ENCODE measurements around the genes MACO1 and CNKSR1.

DNA sequence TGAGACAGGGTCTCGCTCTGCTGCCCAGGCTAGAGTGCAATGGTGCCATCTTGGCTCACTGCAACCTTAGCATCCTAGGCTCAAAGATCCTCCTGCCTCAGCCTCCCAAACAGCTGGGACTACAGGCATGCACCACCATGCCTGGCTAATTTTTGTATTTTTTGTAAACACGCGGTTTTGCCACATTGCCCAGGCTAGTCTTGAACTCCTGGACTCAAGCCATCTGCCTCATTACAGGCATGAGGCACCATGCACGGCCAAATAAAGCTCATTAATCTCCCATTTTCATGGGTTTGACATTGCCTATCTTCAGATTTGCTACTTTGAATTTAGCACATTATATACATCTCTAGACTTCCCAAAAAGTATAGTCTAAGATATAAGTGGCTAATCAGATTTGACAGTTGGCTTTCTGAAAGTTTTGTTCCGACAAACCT, 2.5 kb downstream of the RSRP1 start:
- PRO-cap: no peak
- RAMPAGE, long total RNA, 2 experiments: no peak in any of the 2 experiments

GRCh38 chr1:25247586-25248524, 601 bp upstream of the RSRP1 start:
- PRO-cap: bidirectional peak, plus-strand start at chr1:25247725, minus-strand start at chr1:25247454
- RAMPAGE, long total RNA, 2 experiments: no peak in any of the 2 experiments

DNA sequence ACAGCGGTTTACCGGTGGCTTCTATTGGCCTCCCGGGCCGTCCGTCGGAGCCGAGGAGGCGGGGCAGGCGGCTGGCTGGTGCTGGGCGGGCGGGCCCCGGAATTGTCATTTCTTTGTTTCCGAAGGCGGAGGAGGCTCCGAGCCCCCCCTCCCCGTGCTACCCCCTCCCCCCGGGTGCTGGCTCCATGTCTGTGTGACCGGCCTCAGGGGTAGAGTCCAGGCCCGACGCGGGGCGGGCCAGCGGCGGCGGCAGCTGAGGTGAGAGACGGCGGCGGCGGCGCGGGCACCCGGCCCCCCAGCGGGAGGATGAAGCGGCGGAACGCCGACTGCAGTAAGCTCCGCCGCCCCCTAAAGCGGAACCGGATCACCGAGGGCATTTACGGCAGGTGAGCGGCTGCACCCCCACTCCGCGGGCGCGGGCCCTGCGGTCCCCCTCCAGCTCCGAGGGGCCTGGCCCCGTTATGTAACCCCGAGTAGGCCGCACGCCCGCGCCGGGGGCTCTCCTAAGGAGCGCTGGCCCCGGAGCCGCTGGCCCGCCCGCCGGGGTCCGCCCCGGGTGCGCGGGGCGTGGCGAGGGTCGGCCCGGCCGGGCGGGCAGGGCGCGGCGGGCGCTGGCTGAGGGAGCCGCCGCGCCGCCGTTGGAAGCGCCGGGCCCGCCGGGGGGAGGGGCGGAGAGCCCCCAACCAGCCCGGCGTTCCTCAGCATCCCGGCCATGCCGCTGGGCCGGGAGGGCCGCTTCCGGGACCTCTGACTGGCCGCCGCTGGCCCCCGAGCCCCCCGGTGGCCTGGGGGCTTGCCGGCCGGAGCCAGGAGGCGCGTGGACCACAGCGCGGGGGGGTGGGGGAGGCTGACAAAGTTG, at the start of gene MACO1:
Gene MACO1 (plus strand): TSS at position 105 of the 859 bp plus-strand sequence.
- PRO-cap: bidirectional peak, plus-strand start at position 116 of the sequence, minus-strand start at position 350 of the sequence
- RAMPAGE, long total RNA, 2 experiments: start-site peak on the plus strand in 1 of 2 experiments, centred at position 248 of the sequence, 29 reads per replicate

DNA sequence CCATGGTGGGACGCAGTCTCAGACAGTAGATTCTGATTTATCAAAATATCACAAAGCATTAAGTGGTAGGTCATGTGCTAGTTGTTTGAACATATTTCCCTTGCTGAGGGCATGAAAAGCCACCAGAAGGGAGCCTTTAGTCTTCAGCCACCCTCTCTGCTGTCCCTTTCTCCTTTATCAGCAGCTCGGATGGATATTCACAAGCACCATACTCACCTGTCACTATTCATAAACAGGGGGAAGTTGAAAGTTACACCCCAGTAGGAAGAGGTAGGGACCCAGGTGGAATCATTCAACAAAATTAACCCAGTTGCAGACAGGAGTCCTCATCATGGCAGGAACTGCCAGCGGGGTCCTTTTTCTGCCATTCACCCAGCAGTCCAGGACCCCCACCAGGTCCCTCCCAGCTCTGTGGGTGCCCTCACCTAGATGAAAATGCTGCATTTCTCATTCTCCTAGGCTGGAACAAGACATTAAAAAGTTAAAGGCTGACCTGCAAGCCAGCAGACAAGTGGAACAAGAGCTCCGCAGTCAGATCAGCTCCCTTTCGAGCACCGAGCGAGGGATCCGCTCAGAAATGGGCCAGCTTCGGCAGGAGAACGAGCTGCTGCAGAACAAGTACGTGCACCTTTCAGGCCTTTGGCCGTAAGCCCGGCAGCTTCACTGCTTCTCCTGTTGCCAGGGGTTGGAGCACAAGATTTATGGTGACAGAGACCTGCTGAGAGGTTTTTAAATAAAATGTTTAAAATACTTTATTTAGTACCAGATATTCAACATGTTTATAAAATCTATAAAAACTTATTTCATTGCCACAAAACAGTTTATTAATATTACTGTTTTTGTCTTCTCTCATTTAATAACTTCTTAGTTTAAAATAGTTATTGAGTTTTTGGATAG, 53.2 kb downstream of the MACO1 start:
- PRO-cap: no peak
- RAMPAGE, long total RNA, 2 experiments: start-site peak on the plus strand in 1 of 2 experiments, centred at positions 264 to 524 of the sequence, 7 to 12 reads per replicate

DNA sequence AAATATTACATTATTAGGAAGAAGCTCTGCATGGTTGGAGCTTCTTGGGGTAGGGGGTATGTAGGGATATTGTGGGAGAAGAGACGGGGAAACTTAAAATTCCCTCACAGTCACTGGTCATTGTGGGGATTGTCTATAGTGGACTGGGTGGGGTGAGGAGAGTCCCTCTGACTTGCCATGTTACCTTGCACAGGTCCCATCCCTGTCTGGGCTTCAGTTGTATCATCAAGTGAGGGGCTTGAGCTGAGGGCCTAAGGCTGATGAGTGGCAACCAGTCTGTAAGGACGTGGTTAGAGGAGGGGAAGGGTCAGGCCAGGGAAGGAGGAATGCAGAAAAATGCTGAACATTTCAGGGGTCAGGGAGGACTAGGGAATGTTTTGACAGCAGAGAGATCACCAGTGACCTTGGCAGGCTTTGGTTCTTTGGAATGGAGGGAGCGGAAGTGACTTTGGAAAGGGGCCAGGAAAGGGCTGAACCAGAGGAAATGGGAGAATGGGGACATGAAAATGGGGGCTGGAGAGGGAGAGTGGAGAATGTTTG, 7.2 kb downstream of the LDLRAP1 start:
- PRO-cap: no peak
- RAMPAGE, long total RNA, 2 experiments: no peak in any of the 2 experiments

- PRO-cap: no peak
- RAMPAGE, long total RNA, 2 experiments: no peak in any of the 2 experiments
Observed at GRCh38 chr1:25642516-25643054, 26.0 kb downstream of the MAN1C1 start.

GRCh38 chr1:25699381-25699969, 82.9 kb downstream of the MAN1C1 start:
- PRO-cap: no peak
- RAMPAGE, long total RNA, 2 experiments: no peak in any of the 2 experiments

- PRO-cap: no peak
- RAMPAGE, long total RNA, 2 experiments: no peak in any of the 2 experiments
Observed at GRCh38 chr1:25743992-25744630, 55.9 kb upstream of the SELENON start.

DNA sequence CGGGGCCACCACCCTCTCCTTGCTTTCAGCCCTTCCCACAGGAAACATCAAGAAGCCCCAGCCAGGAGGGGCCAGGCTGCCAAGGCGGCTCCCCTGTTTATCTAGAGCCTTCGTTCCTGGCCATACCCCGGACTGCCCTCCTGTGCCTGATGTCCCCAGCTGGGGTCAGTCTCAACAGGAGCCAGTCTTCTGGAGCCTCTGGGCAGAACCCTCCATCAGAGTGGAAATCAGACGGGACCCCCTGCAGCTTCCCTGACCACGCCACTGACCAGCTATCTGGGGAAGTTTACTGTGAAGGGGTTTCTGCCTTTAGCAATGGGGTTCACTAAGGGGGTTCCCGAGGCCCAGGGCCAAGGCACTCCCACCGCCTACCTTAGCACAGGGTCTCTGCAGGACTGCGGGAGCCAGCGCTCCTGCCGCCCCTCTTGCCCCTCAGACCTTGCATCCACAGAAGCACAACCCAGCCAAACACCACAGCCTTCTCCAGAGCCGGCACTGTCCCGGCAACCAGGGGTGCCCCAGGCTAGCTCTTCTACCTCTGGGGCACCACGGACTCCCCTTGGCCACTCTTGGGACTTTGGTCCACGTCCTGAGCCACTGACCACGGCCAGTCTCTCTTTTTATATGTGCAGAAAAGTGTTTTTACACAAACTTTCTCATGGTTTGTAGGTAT, 3.5 kb upstream of the MTFR1L start:
- PRO-cap: no peak
- RAMPAGE, long total RNA, 2 experiments: start-site peak on the plus strand in 1 of 2 experiments, centred at position 282 of the sequence, 21 reads per replicate

DNA sequence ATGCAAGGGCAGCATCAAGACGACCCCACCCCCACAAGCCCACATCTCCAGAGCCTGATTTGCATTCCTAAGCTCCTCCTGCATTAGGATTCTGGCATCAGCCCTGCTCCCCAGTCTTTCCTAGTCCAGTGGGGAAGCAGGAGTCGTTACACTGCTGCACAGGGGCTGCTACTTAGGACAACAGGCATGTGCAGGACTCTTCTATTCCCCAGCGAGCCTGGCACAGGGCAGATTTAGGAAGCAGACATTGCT, 7.9 kb downstream of the PAQR7 start:
- PRO-cap: no peak
- RAMPAGE, long total RNA, 2 experiments: no peak in any of the 2 experiments

GRCh38 chr1:25904854-25905327, 1.3 kb downstream of the STMN1 start:
- PRO-cap: no peak
- RAMPAGE, long total RNA, 2 experiments: no peak in any of the 2 experiments

DNA sequence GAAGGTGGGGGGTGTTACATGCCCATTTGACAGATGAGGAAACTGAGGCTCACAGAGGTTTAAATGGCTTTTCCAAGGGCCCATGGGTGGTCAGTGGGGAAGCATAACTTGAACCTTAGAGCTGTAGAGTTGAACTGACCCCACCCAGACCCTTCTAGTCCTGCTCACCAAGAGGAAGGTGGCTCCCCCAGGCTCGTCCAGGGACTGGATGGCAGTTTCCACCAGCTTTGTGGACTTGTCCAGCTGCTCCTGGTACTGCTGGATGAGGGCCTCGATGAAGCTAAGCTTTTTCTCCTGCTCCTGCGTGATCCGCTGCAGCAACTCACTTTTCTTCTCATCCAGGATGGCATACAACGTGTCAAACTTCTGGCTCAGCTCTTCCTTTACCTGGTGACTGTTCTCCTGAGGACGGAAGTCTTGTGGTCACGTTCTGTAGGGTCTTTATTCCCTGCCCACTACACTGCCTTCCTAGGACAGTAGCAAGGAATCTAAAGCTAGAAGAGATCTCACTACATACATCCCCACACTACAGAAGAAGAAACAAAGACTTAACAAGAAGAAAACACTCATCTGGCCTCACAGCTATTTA, 9.1 kb downstream of the TRIM63 start:
- PRO-cap: no peak
- RAMPAGE, long total RNA, 2 experiments: no peak in any of the 2 experiments

GRCh38 chr1:26060155-26060464, 7.3 kb downstream of the TRIM63 start:
- PRO-cap: no peak
- RAMPAGE, long total RNA, 2 experiments: no peak in any of the 2 experiments

DNA sequence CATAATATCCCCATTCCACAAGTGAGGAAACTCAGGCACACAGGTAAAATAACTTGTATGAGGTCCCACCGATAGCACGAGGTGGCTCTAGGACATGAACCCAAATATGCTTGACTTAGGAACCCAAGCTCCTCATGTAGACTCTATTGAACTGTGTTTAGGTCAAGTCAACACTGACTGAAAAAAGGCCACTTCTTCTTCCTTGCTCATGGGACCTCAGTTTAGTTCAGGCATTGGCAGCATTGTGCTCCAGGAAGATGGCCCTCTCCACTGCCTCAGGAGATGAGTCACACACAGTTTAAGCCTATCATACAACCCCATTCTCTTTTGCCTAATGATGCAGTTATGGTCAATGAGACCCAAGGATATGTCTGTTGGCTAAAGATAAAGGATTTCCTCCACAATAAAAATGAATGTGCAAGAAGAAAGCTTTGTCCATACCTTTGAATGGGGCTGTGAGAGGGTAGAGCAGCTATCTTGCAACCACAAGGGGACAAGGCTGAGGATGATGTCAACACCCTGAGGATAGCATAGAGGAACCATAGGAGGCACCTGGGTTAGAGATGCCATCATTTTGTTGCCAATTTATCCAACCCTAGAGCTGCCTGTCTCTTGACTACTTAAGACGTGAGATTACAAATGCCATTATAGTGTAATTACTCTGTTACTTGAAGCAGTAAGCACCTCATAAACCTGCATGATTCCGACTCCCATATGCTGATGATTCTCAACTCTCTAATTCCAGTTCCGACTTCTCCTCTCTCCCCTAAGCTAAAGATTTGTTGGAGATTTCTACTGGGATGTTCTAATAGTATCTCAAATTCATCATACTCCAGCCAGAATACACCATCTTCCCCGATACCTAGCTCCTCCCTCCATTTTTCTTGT, 3.0 kb upstream of the TRIM63 start:
- PRO-cap: no peak
- RAMPAGE, long total RNA, 2 experiments: no peak in any of the 2 experiments

DNA sequence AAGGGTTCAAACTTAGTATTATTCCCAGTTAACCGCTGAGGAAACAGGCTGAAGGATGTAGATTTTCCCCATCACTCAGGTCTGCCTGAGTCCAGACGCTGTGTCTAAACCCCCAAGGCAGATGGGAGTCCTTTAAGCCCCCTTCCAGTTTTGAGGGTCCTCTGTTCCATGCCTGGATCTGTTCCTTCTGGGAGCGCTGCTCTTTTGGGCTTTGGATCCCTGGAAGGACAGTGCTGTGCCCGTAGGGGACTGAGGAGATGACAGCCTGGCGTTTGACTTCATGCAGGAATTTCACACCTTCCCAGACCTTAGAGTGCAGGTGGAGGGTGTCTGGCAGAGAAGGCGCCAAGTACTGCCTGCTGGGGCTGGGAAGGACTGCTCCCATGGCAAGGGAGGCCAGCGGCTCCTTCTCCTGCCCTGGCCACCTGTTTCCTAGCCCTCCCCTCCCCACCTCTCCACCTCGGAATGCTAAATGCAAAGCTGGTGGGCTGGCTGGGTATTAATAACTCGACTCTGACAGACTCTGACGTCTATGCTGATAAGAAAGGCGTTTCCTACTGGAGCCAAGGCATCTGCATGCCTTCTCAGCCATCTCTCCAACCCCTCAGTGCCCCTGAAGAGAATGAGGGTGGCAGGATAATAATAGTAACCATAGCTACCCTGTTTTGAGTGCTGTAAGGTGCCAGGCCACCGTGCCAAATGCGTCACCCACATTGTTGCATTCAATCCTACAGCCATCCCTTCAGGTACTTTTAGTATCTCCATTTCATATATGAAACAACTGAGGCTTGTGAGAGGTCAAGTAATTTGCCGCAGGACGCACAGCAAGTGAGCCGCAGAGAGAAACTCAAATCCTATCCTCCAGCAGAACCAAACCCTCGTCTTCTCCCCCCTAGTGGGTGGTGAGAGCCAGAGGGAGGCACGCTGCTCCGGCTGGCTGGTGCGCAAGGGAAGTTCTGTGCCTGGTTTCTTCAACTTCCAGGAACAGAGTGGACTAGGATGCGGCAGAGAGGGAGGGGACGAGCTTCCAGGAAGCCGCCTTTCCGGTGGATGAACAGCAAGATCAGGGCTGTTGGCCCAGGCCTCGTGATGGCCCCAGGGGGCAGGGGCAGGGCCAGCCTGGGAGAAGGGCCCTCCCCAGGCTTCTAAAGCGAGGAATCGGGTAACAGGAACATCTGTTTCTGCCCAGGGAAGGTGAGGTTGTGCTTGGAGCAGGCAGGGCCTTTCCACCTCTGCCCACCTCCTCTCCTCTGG, 17.3 kb upstream of the PDIK1L start:
- PRO-cap: unidirectional peak, minus-strand start at position 427 of the sequence; unidirectional peak, minus-strand start at position 609 of the sequence; bidirectional peak, plus-strand start at position 981 of the sequence, minus-strand start at position 886 of the sequence
- RAMPAGE, long total RNA, 2 experiments: no peak in any of the 2 experiments

DNA sequence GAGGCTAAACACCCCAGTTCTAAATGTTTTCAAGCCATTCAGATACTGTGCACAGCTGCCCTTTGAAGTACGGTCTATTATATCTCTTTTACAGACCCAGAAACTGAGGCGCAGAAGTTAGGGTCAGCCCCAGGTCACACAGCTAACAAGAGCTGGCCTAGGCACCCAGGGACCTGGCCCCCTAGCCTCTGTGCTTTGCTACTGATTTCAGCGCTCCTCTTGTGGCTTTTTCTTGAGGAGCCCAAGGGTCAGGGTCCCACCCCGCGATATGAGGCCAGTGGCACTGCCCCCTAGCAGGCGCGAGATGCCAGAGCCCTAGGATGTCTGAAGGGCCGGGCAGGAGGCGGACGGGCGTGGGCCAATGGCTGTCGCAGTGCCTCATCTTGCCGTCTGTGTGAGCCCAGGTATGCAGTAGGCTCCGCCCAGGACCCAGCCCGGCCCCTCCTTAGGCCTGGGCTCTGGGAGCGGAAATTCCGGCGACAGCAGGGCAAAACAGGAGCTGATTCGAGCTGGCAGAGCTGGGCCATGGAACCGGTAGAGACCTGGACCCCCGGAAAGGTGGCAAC, at the start of gene CNKSR1:
Gene CNKSR1 (plus strand): TSS at position 469 of the 566 bp plus-strand sequence.
- PRO-cap: bidirectional peak, plus-strand start at position 469 of the sequence, minus-strand start at position 392 of the sequence
- RAMPAGE, long total RNA, 2 experiments: start-site peak on the plus strand in 1 of 2 experiments, centred at position 469 of the sequence, 26 reads per replicate

DNA sequence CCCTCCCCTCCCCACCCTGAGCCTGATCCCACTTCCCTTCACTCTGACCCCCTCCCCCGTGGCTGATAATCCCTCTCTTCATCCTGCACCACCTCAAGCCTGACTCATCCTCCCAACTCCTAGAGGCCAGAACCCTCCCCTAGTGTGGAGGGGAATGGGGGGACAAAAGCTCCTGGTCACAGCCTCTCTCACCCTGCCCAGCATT, 521 bp downstream of the SH3BGRL3 start:
- PRO-cap: no peak
- RAMPAGE, long total RNA, 2 experiments: no peak in any of the 2 experiments

DNA sequence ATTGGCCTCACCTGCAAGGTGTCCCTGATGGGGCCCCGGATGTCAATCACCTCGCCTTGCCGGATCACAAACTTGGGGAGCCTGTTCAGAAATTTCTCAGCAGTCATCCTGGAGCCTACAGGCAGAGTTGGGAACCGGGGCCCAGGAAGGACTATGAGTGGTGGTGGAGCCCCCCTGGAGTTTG, 4.1 kb downstream of the SH3BGRL3 start:
- PRO-cap: no peak
- RAMPAGE, long total RNA, 2 experiments: no peak in any of the 2 experiments

GRCh38 chr1:26305521-26306037, 857 bp downstream of the UBXN11 start:
- PRO-cap: no peak
- RAMPAGE, long total RNA, 2 experiments: no peak in any of the 2 experiments

- PRO-cap: no peak
- RAMPAGE, long total RNA, 2 experiments: no peak in any of the 2 experiments
Observed at GRCh38 chr1:26321400-26322094, 3.8 kb downstream of the CD52 start.

Measured in body of pancreas (tissue), 2 donors.